ENCODE measurements around the genes CCDC141 and ZNF385B.

GRCh38 chr2:177187533-177188154, 24.9 kb upstream of the HNRNPA3 start:
- RRBS: no CpG with 5 or more reads among the region's 6 CpGs

GRCh38 chr2:177213607-177214066, 1.0 kb downstream of the HNRNPA3 start:
- RRBS: no CpG with 5 or more reads among the region's 12 CpGs

DNA sequence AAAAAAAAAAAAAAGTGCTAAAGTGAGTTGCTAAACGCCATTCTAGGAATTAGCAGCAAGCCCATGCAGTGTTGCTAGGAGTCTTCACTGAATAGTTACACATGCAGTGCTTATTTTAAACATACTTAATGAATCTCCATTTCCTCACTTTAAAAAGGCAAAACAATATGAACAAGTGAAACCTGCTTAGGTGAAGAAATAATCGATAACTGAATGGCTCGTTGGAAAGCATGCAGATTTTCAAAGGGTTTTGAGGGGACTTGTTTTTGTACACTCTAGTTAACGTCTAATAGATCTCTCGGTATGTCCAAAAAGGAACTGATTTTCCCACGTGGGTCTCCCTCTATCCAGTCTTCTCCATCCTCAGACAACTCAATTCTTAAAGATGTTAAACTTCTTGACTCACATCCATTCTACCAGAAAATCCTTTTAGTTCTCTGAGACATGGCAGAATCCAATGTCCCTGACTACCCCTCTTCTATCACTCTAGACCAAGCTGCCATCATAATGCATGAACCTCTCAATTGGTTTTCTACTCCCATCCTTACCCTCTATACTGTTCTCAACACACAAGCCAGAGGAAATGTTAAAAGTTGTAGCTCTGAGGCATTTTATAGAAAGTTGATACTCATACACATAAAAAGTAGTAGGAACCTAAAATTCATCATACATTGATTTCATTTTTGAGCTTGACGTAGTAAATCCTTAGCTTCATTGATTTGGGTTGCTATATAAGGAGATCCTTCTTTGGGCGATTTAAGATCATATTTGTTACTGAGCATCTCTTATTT, 16.1 kb downstream of the HNRNPA3 start:
- RRBS: no CpG with 5 or more reads among the region's 8 CpGs

- RRBS: no CpG with 5 or more reads among the region's 7 CpGs
Measured at GRCh38 chr2:177235789-177236737, 23.5 kb downstream of the HNRNPA3 start.

GRCh38 chr2:177254937-177256113, 9.2 kb downstream of the NFE2L2 start:
- RRBS: no CpG with 5 or more reads among the region's 8 CpGs

DNA sequence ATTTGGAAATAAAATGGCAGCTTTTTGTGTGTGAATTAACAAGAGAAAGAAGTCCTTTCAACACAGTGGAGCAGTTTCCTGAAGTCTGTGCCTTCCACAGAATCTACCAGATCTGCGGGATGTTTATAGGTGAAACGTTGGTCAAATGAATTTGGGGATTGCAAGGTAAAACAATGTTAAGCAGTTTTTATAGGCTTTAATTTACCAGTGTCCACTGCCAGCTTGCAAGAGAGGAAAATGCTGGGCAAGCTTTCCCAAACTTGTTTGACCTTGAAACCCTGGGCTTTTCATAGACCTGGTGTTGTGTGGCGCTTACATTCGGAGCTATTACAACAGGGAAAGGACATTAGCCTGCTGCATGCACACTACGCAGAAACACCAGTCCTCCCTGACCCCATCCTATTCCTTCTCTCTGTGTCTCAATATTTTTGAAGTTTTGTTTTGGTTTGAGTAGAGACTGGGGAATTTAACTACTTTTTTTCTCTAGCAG, 59.6 kb upstream of the AGPS start:
- RRBS: no CpG with 5 or more reads among the region's 5 CpGs

- RRBS: no CpG with 5 or more reads among the region's 4 CpGs
Measured at GRCh38 chr2:177372491-177373454, 19.8 kb upstream of the AGPS start.

DNA sequence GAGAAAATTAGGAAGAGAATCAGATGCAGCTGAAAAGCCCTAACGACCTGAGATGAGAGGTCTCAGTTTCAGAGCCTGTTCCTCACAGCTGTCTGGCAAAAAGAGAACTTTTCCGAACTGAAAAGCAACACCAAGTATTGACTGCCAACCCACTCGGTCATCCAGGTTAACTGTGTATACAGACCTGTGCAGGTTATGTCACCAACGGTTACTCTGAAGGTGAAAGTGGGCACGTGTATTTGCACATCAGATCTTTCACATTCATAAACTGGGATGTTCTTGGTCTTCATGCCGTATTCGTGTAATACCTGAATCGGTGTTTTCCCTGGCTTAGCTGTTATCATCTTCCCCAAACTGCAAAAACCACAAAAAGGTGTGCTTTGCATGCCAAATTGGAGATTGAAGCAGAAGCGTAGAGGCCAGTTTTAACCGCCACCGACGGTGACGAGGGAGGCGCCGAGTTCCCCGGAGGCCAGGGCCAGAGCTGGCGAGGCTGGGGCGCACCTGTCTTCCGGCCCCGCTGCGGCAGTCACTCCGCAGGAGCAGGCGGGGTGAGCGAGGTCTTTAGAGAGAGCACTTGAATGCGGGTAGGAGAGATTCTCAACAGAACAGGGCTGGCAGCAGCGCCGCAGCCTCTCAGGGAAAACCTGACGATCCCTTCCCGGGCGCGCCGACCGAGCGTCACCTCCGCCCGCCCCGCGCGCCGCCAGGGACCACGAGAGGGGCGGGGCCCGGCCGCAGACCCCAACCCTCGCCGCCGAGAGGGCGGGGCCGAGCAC, 728 bp downstream of the PRKRA start:
- RRBS: under 1% methylated on average over 24 of the region's 49 CpGs

- RRBS: no CpG with 5 or more reads among the region's 13 CpGs
Measured at GRCh38 chr2:178480946-178481337, 685 bp downstream of the PLEKHA3 start.

DNA sequence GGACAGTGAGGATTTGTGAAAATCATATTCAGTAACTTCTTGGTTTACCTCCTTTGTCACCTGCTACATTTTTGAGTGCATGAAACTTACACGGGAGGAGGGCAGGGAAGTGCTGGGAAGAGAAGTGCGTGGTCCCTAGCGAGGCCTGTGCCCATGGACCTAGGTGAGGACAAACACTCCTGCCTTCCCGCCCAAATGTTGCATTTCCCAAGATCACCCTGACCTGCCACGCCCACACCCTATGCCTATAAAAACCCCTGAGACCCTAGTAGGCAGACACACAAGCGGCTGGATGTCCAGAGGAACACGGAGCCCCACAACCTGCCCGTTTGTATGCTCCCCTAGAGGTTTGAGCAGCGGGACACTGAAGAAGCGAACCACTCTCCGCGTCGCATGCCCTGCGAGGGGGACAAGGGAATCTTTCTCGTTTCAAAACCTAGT, 8.2 kb downstream of the TTN start:
- RRBS: no CpG with 5 or more reads among the region's 15 CpGs

DNA sequence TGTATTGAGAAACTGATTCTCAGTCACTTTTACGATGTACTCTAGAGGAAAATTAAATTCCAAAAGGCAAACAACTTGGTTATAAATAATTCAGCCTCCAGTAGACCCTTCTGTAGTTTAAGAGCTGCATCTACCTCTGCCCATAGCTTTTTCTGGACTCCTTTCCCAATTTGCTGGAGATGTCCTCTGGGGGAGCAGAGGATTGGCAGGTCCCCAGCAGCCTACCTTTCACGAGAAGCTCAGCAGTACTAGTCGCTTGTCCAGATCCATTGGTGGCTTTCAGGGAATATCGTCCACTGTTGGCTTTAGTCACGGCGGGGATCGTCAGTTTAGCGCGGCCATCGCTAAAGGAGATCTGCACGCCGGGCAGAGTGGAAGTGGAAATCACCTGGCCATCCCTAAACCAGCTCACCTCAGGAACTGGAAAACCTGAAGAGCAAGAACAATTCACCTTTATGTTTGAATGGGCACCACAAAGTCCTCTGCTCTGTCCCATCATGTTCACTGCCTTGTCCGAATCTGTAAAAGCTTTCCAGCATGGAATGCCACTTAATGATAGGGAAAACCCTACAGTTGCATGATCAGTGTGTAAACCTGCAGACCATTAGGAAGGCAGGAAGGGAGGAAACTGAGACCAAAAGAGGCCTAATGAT, 5.2 kb downstream of the TTN start:
- RRBS: no CpG with 5 or more reads among the region's 13 CpGs

GRCh38 chr2:178819977-178820490, 12.8 kb upstream of the TTN start:
- RRBS: no CpG with 5 or more reads among the region's 5 CpGs

- RRBS: no CpG with 5 or more reads among the region's 2 CpGs
Measured at GRCh38 chr2:179031498-179032427, 18.2 kb downstream of the CCDC141 start.

- RRBS: no CpG with 5 or more reads among the region's 16 CpGs
Measured at GRCh38 chr2:179049001-179050406, at the start of gene CCDC141. Gene CCDC141, minus strand, starts transcription at chr2:179050137.

- RRBS: no CpG with 5 or more reads among the region's 4 CpGs
Measured at GRCh38 chr2:179125722-179126751, 76.1 kb upstream of the CCDC141 start.

DNA sequence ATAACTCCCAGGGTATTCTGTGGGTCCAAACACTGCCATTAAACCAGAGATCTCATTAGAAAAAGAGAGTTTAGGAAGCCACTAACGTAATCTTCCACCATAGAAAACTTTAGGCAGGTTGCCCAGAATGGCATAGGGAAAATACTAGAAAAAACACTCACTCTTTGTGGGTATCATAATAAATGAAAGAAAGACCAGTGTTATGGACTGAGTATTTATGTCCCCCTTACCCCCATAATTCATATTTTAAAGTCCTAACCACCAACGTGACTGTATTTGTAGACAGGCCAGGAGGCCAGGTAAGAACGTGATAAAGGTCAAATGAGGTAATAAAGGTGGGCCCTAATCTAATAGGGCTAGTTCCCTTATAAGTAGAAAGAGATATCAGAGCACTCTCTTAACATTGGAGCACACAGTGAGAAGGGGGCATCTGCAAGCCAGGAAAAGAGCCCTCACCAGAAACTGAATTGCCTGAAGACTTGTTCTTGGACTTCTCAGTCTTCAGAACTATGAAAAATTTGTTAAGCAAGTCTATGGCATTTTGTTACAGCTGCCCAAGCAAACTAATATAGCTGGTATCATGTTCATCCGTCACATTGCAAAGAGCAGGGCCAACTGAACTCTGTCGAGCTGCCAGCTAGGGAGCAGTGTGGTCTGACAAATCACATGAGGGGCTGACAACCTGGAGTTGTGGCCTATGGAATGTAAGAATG, 281.0 kb downstream of the ZNF385B start:
- RRBS: no CpG with 5 or more reads among the region's 5 CpGs

GRCh38 chr2:179745432-179746300, 115.7 kb downstream of the ZNF385B start:
- RRBS: no CpG with 5 or more reads among the region's 8 CpGs

DNA sequence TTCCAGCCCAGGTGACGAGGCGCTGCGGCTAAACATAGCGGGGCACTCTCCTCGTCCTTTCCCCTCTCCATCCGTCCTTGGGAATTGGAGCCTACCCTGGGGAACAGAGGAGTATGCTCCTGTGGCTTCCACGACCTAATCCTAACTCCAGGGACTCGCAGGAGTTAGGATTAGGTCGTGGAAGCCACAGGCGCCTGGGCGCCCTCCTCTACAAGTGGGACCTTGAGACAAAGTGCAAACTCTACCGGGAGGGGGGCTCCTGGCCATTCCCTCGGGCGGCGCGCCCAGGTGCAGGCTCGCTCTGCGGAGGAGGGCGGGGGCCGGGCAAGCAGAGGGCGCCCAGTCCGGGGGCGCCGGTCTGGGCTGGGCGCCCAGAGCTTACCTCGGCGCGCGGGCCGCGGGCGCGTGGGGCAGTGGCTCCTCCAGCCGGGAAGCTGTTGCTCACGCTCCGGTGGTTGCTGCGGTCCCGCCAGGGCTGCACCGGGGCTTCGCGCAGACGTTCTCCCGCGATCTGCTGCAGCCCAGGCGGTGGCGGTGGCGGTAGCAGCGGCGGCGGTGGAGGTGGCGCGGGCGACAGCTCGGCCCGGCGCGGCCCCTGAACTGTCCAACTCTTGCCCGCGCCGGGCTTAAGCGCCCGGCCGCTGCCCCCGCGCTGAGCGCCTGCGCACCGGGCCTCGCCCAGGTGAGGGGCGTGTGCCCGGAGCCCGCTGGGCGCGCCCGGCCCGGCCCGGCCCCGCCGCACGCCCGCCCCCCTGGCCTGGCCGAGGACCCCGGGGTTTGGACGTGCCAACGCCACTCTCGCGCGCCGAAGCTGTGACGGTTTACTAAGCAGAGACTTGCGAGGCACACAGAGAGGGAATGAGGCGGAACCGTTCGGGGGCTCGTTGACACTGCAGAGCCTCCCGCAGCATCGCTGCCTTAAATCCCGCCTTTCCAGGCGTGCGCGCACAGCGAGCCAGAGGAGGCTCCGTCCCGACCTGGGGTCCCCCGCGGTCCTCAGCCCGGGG, at the start of gene ZNF385B:
TSS of gene ZNF385B (minus strand) at position 894 of the 1,007 bp plus-strand sequence.
- RRBS: 2% methylated on average over 37 of the region's 107 CpGs

- RRBS: no CpG with 5 or more reads among the region's 8 CpGs
Measured at GRCh38 chr2:179950448-179951029, 56.6 kb downstream of the CWC22 start.

DNA sequence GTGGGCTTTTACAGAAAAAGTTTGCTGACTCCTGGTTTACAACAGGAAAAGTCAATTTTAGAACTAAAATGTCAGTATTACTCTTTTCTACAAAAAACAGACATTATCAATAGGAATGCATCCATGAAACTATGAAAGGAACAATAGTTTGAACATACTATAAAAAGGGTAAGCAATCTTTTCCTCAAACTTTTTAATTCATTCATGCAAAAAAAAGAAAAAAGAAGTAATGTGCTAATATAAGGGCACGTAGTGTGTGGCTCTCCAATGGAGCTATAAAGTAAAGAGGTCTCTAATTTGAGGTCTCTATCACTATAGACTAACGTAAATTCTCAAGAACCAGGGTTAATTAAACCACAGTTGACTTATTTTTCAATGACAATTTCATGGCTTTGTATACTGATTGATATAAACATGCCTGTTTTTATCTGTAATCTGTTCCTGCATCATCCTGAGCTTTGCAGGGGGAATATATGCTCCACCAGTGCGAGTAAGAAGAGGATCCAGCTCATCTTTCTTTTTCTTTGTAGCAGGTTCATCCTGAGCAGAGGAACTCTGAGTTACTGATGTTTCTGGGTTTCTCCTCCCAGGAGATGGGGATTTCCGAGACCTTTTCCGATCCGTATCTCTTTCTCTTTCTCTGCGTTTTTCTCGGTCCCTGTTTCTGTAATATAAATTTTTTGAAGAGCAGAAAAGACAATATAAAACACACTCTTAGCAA, 25.6 kb downstream of the CWC22 start:
- RRBS: no CpG with 5 or more reads among the region's 8 CpGs